Mesenchymal stem cell of Wharton's jelly (primary cell): Measurements from ENCODE around the genes CEACAM4, CEACAM6 and ARHGEF1.

DNA sequence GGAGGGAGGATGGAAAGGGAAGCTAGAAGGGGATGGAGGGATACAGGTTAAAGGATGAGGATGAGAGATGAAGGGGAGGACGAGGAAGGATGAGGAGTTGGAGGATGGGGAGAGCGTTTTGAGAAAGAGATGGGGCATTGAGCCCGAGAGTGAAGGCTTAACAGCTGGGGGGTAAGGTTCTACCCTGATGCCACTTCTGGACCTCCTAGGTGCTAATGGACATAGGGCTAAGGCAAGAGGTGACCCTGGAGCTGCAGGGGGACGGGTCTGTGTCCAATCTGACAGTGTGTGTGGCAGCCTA, 19.9 kb downstream of the AXL start:
- CAGE, long polyA plus RNA, result no peak

GRCh38 chr19:41298646-41298880, 11.4 kb upstream of the CCDC97 start:
- CAGE, long polyA plus RNA, result no peak

DNA sequence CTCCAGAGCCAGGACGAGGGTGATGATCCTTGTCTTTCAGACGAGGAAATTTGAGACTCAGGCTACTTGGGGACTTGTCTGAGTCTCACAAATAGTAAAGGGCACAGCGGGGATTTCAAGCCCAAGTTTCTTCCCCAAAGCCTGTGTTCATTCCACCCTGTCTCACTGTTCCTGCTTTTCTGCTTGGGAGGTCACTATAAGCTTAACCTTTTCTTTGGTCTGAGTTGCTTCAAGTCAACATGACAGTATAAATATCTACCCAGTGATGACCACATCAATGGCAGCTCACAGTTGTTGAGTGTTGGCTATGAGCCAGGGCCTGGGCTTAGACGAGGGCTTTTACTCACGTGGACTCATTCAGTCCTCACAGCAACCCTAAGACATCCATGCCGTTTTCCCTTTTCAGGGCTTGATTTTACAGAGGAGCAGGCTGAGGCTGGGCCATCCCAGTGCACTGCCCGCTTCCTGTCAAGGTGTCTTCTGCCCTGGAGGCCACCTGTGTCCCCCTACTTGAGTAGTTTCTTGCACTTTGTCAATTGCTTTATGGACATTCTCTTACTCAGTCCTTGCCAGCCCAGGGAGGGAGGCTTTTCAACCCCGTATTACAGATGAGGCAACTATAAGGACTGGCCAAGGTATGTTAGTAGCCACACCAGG, 10.2 kb upstream of the CCDC97 start:
- CAGE, long polyA plus RNA, result no peak

DNA sequence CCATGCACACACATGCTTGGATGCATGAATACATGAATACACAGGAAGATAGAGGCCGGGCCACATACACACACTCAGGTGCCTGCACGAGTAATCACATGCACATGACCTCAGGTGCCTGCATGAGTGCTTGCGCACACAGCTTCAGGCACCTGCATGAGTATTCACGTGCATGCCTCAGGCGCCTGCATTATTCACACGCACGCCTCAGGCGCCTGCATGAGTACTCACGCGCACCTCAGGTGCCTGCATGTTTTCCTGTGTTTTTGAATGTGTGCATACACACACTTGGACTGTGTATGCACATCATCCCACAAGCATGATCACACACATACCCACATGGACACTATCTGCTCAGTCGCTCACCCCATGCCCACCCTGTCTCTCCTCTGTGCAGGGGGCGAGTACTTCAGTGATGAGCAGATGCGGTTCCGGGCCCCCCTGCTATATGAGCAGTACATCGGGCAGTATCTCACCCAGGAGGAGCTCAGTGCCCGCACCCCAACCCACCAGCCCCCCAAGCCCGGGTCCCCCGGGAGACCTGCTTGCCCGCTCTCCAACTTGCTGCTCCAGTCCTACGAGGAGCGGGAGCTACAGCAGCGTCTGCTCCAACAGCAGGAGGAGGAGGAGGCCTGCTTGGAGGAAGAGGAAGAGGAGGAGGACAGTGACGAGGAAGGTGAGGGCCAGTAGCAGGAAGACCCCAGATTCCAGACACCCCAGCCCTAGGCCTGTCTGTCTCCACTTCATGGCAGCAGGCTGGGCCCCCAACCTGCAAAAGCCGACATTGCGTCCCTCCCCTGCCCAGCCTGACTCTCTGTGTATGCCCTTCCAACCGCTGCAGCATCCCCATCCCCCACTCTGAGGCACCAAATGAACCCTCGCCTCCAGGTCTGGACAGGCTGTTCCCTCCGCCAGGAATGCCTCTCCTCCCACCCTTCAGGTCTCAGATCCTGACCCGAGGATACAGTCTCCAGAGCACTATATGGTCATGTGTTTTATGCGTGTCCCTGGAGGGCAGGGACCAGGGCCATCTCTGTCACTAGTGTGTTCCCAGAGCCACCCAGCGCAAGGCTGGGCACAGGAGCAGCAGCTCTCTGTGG, 9.6 kb downstream of the CCDC97 start:
- CAGE, long polyA plus RNA, result no peak

DNA sequence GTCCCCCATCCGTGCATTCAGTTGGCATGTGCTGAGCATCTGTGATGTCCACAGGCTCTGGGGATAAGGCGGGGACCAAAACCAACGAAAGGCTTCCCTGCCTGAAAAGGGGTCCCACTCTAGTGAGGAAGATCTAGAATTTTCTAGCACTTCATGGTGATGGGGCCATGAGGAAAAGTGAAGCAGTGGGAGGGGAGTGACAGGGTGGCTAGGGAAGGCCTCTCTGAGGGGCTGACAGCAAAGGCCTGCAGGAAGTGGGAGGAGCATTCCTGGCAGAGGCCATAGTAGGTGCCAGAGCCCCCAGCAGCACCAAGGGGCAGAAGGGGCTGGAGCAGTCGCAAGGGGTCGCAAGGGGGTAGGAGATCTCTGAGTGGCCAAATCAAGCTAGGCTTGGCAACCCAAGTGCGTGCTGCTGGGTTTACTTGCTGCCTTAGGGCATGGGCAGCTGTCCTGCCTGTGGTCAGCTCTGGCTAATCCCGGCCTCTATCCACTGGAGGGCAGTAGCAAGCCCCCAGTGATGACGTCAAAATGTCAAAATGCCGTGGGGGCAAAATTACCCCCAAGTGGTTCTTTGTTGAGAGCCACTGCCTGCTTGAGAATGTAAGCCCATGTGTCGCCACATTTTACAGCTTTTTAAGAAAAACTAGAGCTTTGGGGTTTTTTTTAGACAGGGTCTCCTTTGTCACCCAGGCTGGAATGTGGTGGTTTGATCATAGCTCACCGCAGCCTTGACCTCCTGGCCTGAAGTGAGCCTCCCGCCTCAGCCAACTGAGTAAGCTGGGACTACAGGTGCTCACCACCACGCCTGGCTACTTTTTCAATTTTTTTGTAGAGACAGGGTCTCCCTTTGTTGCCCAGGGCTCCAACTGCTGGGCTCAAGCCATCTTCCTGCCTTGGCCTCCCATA, 11.7 kb downstream of the CCDC97 start:
- CAGE, long polyA plus RNA, result no peak

DNA sequence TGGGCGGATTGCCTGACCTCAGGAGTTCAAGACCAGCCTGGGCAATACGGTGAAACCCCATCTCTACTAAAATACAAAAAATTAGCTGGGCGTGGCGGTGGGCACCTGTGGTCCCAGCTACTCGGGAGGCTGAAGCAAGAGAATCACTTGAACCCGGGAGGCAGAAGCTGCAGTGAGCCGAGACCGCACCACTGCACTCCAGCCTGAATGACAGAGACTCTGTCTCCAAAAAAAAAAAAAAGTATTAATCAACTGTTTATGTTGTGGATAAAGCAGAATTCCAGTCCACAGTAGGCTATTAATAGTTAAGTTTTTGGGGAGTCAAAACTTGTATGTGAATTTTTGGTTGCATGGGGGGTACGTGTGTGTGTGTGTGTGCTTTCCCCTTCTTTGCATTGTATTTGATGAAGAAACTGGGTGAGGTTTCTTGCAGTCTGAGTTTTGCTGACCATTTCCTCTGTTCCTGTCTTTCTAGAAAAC, 15.1 kb downstream of the TGFB1 start:
- CAGE, long polyA plus RNA, result no peak

DNA sequence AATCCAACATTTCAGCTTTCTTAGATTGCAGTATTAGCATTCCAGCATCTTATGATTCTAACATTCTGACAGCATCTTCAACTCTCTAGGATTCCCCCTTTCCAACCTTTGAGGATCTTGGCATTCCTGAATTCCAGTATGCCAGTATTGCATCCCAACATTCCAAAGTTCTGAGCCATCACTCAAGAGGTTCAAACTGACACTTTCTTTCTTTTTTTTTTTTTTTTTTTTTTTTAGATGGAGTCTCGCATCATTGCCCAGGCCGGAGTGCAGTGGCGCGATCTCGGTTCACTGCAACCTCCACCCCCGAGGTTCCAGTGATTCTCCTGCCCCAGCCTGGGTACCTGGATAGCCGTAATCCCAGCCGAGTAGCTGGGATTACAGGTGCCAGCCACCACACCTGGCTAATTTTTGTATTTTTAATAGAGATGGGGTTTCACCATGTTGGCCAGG, 13.7 kb downstream of the TGFB1 start:
- CAGE, long polyA plus RNA, result no peak

DNA sequence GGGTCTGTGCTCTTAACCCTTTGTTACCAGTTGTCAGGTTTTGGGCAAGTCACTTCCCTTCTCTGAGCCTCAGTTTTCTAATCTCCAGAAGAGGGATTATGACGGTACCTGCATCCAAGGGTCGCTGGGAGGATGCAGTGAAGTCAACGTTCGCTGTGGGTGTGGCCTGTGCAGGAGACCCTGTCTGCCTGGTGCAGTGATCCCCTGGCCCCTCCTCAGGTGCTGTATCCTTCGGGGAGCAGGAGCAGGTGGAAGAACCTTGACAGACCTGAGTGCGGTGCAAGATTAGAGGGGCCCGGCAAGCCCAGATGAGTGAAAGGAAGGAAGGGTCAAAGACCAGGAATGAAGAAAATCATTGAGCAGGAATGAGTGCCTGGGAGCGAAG, 12.8 kb downstream of the B3GNT8 start:
- CAGE, long polyA plus RNA, result no peak

DNA sequence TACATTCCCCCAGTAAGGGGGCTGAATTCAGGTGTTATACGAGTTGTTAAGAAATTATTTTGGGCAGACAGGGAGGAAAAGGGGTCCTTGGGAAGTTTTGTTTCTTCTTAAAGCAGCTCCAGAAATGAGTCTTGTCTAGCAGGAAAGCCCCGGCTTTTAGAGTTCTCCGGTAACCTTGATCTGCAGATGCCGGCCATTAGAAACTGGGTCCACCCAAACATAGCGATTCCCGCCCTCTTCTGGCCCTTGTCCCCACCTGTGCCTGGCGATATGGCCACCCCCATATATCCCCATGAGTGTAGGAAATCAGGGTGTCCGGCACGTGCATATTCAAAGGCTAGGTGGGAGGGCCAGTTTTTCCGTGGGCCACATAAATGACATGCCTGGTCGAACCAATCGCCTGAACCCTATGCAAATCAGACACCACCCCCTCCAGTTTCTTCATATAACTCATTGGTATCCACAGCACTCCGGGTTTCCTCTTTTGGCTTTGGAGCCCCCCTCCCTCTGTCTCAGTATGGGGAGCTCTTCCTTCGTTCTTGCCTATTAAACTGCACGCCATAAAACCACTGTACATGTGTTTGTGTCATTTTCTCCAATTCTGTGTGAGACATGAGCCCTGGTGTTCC, 37.4 kb downstream of the ERICH4 start:
- CAGE, long polyA plus RNA, result no peak

GRCh38 chr19:41497298-41497608, 54.3 kb downstream of the ERICH4 start:
- CAGE, long polyA plus RNA, result no peak

- CAGE, long polyA plus RNA, result no peak
Measured at GRCh38 chr19:41565037-41565853, 10.7 kb upstream of the CEACAM21 start.

DNA sequence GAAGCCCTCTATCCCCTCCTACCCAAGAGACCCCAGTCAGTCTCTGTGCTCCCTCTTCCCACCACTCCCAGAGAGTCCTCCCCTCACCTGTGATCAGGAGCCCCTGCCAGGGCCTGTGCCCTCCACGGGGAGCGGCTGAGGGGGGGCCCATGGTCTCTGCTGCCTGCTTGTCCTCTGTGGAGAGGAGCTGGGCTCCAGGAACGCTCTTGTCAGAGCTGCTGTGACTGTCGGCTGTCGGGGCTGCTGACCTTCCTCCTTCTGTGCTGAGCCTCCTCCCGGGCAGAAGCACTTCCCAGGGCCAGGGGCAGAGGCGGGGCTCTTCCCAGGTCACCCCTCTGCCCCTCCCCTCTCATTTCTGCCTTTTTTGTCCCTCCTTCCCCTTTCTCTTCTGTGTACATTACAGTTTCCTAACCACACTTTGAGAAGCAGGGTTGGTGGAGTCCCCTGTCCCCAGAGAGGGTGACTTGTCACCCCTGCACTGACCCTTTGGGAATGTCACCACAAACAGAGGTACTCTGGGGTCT, at the start of gene CEACAM4:
Gene CEACAM4 (minus strand): TSS at position 262 of the 524 bp plus-strand sequence.
- CAGE, long polyA plus RNA, result no peak

DNA sequence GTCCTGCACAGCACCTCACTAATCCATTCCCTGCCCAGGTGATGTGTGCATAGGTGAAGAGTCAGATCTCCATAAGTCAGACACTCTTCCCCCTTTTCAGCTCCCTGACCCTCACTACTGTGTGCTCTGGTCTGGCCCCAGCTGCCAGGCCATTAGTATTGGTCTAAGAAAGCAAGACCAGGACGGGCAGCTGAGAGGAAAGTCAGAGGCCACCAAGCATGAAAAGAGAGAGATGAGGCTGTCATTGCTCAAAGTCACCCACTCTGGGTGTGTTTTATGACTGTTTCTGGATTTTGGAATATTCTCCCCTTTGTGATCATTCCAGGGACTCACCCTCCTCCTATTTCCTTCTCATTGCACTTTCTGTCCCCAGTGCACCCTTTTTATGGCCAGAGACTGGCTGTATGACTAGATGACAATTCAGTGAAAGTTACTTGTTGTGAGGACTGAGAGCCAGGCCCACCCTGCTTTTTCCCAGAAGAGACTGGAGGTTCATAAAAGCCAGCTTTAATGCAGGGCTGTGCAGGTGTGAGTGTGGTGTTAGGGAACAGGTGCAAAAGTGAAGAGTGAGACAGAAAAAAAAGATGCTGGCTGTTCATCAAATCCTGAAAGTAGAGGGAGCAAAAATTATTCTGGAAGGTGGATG, 17.4 kb downstream of the CEACAM7 start:
- CAGE, long polyA plus RNA, result no peak

DNA sequence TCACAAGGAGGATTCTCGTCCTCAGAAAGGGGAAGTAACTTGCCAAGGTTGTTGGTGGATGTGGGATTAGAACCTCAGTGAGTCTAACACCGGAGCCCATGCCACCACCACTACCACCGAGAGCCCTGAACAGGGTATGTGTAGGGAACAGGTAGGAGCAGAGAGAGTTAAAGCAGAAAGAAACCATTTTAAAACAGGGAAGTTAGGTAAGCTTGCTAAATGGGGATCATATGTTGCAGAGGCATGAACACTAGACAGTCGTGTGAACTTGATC, 9.5 kb upstream of the CEACAM6 start:
- CAGE, long polyA plus RNA, result no peak

DNA sequence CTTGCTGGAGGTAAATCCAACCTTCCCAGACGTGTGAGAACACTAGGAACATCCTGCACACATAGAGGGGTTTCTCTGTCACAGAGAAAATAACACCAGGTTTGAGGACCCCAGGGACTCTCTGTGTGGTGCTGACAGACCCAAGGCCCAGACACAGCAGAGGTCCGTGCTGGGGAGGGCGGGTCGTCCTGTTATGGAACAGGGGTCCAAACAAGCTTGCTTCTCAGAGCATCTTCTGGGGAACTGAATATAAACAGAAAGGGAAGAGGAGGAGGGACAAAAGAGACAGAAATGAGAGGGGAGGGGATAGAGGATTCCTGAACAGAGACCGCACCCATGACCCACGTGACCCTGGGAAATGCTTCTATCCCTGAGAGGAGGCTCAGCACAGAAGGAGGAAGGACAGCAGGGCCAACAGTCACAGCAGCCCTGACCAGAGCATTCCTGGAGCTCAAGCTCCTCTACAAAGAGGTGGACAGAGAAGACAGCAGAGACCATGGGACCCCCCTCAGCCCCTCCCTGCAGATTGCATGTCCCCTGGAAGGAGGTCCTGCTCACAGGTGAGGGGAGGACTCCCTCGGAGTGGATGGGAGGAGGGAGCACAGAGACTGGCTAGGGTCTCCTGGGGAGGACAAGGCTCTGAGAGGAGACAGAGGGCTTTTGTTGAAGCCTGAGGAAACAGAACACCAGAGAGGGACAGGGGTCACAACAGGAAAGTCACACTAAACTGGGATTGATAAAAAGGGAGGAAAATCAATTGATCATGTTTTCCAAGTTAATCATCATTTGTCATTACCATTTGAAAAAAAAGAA, at the start of gene CEACAM6:
Gene CEACAM6 (plus strand): TSS at position 388 of the 813 bp plus-strand sequence.
- CAGE, long polyA plus RNA, result no peak

DNA sequence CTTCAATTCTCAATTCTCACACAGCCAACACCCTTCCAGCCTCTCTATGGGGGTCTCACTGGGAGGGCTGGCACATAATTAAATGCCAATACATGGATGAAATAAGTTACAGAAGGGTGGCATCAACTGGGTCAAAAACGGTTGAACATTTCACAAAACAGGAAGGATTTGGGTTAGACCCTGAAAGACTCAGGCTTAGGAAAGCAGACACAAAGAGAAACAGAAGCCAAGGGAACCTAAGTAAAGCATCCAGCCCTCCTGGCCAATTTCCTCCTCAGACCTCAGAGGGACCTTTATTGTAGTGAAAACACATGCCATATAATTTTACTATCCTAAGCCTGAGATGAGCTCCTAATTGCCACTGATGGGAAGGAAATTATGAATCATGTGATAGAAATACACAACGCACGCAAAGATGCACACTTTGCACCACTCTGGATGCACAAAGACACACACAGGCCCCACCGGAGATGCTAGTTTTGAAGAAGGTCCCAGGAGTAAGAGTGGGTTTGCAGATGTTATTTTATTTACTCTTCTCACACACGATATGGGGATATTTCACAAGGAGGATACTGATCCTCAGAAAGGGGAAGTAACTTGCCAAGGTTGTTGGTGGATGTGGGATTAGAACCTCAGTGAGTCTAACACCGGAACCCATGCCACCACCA, 12.0 kb upstream of the CEACAM3 start:
- CAGE, long polyA plus RNA, result no peak

- CAGE, long polyA plus RNA, result no peak
Measured at GRCh38 chr19:41785575-41785986, 10.8 kb upstream of the CEACAM3 start.

- CAGE, long polyA plus RNA, result no peak
Measured at GRCh38 chr19:41882280-41883401, at the start of gene ARHGEF1. Gene ARHGEF1 (plus strand): TSS chr19:41883184.

DNA sequence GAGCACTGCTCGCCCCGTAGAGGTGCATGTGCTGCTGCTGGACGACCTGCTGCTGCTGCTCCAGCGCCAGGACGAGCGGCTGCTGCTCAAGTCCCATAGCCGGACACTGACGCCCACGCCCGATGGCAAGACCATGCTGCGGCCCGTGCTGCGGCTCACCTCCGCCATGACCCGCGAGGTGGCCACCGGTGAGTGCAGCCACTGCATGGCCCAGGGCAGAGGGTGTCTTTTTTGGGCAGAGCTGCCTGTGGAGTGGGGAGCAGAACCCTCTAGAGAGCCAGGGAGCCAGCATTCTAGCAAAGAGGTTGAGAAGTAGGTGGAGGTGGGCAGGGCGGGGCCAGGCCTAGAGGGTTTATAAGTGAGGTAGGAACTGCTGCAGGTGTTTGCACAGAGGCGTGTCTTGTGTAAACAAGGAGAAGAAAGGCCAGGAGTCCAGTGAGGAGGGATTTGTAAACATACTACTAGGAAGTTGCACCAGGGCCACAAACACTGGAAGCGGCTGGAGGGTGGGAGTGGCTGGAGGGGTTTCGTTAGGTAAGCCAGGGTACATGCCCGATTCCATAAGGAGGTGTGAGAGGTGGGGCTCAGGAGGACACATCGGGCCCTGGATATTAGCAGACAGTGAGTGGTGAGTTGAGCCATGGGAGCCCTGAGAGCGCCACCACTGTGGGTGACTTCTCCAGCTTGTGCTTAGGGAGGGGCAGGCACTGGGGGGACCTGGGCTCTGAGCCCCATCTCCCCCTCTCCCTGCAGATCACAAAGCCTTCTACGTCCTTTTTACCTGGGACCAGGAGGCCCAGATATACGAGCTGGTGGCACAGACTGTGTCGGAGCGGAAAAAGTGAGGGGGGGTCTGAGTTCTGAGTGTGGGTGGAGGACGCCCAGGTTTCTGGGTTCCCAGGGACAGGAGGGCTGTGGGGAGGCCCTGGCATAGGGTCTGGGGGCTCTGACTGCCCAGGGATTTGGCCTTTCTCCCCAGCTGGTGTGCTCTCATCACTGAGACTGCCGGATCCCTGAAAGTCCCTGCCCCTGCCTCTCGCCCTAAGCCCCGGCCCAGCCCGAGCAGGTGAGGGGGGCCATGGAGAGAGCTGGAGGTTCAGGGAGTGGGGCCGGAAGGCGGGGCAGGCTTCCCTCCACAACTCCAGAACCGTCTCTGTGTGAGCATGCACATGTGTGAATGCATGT, 21.6 kb downstream of the ARHGEF1 start:
- CAGE, long polyA plus RNA, result no peak

DNA sequence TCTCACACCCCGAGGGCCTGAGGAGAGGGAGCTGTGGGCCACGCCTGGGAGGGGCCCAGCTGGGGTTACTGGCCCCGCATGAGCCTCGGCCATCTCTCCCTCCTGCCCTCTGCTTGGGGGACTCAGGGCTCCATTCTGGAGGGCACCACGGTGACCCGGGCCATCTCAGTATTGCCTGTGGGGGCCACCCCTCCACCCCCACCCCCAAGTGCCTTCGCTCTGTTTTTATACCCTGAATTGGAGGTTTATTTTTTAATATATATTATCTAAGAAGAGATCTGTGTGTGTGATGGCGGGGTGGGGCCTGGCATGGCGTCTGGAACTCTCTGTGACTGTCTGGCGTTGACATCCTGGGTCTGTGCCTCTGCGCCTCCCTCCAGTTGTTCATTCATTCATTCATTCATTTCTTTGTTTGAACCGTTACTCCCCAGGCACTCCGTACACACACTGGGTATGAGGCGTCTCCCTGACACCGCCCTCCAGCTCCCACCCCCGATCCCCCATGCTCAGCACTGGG, 21.0 kb downstream of the ERFL start:
- CAGE, long polyA plus RNA, result no peak